ENCODE measurements around the genes FGF3, FADD and XNDC1N.

DNA sequence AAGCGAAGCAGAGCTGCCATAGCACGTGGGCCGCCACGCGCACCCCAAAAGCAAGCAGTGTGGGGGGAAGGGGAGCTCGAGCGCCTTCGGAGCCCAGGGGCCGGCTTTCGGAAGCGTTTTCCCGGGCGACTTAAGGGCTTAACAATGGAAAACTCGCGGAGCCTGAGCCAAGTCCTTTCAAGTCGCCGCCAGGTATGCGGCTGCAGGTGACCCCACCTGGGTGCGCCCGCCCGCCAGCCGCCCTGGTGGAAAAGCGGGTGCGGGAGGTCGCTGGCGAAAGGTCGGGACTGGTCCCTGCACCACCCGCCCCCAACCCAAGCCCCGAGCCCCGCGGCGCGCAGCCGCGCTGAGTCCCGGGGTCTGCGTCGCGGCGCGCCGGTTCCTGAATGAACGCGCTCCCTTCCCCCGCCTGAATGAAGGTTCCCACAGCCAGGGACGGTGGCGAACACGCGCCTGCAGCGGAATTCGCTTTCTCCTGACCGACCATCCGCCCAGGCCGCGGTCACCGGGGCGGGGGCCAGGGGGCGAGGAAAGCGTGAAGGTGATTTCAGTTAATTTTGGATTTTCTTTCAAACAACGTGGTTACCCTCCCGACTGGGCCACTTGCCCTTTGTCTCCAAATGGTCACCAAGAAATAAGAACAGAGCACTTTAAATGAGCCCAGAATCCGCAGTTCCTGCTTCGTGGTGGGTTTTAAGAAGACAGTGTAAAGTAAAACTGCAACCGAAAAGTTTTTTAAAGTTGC is 2.7 kb upstream of the CCND1 start:
- PRO-cap: bidirectional peak, plus-strand start at position 428 of the sequence, minus-strand start at position 410 of the sequence
- RAMPAGE, long total RNA, 2 experiments: no peak in any of the 2 experiments

GRCh38 chr11:69646656-69647394 is 5.9 kb downstream of the CCND1 start:
- PRO-cap: no peak
- RAMPAGE, long total RNA, 2 experiments: no peak in any of the 2 experiments

DNA sequence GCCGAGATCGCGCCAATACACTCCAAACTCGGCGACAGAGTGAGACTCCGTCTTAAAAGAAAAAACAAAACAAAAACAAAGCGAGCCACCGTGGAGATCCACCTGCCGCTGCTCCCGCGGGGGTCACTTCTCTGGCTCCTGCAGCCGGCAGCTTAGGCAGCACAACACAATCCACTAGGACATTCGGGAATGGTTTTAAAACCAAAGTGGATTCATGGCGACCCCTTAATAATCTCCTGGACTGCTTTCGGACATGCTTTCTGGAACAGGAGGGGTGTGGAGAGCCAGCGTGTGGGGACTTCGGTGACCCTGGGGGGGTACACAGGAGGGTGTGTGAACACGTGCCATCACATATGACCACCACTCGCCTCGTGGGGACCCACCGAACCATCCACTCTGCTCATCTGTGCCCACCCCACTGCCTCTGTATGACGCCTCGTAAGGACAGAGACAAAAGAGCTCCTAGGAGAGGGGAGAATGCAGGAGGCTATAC is 9.0 kb downstream of the LTO1 start:
- PRO-cap: no peak
- RAMPAGE, long total RNA, 2 experiments: no peak in any of the 2 experiments

DNA sequence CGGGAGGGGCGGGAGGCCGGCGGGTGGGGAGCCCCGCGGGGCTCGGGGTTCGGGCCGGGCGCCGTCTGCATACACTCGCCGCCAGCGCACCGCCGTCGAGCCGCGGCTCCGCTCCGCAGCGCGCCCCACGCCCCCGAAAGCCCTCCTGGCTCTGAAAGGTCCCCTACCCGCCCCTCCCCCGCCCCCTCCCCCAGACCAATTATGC is at the start of gene FGF3:
TSS of gene FGF3 (minus strand) at position 153 of the 205 bp plus-strand sequence.
- PRO-cap: no peak
- RAMPAGE, long total RNA, 2 experiments: no peak in any of the 2 experiments

GRCh38 chr11:69982579-69983390 is 95.3 kb upstream of the ANO1 start:
- PRO-cap: no peak
- RAMPAGE, long total RNA, 2 experiments: no peak in any of the 2 experiments

GRCh38 chr11:70090810-70091627 is 12.9 kb downstream of the ANO1 start:
- PRO-cap: bidirectional peak, plus-strand start at chr11:70091105, minus-strand start at chr11:70091135
- RAMPAGE, long total RNA, 2 experiments: no peak in any of the 2 experiments

GRCh38 chr11:70108056-70108623 is 30.0 kb downstream of the ANO1 start:
- PRO-cap: unidirectional peak, minus-strand start at chr11:70108291
- RAMPAGE, long total RNA, 2 experiments: no peak in any of the 2 experiments

DNA sequence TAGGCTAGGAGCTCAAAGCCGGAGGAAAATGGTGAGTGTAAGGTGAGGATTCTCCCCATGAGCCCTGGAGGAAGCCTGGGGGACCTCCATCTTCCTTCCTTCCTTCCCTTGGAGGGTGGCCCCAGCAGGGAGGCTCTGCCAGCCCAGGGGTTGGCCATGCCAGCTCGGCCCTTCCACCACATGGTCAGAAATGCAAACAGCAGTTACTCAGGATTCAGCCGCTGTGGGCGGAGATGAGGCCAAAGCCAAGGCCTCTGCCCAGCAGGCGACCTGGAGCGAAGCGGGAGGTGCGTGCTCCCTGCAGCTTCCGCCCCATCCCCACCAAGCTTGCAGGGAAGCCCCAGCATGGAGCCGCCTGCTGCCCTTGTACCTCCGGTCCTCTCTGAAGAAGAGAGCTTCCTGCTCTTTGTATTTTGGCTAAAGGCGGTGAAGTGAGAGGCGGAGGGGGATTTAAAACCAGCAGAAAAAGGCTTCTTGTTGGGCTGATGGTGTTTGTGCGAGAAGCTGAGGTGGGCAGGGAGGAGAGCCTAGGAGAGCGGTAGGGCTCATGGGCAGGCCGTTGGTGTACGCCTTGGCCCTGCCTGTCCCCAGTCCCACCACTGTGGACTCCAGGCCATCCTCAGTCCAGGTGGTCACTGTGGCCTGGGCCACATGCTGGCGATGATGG is 50.4 kb downstream of the ANO1 start:
- PRO-cap: no peak
- RAMPAGE, long total RNA, 2 experiments: no peak in any of the 2 experiments

DNA sequence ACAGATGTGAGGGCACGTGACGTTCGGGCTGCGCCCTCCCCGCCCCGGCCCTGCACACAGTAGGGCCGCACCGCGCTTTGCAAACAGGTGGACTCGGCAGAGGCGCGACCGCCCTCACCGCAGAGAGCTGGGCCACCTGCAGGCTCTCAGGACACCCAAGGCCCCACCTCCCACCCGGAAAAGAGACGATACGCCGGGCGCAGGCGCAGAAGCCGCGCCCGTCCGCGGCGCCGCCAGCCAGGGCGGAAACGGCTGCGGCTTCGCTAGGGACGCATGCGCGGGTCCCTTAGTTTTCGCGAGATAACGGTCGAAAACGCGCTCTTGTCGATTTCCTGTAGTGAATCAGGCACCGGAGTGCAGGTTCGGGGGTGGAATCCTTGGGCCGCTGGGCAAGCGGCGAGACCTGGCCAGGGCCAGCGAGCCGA is at the start of gene FADD:
TSS of gene FADD (plus strand) at position 318 of the 425 bp plus-strand sequence.
- PRO-cap: bidirectional peak, plus-strand start at position 345 of the sequence, minus-strand start at position 168 of the sequence
- RAMPAGE, long total RNA, 2 experiments: start-site peak on the plus strand in 1 of 2 experiments, centred at position 332 of the sequence, 28 reads per replicate

- PRO-cap: no peak
- RAMPAGE, long total RNA, 2 experiments: no peak in any of the 2 experiments
Observed at GRCh38 chr11:70230863-70231525, 27.9 kb downstream of the FADD start.

DNA sequence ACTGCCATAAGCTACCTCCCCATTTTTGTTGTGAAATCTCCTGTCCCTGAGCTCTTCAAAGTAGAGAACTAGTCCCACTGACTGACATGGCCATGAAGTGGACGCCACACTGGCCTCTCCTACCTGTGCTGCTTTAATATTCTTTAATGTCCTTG is 56.4 kb downstream of the PPFIA1 start:
- PRO-cap: no peak
- RAMPAGE, long total RNA, 2 experiments: no peak in any of the 2 experiments

GRCh38 chr11:70378010-70378832 is 20.1 kb upstream of the CTTN start:
- PRO-cap: no peak
- RAMPAGE, long total RNA, 2 experiments: no peak in any of the 2 experiments

- PRO-cap: bidirectional peak, plus-strand start at chr11:71266567, minus-strand start at chr11:71266386
- RAMPAGE, long total RNA, 2 experiments: no peak in any of the 2 experiments
Observed at GRCh38 chr11:71266190-71266867, 14.0 kb upstream of the SHANK2 start.

GRCh38 chr11:71656419-71656821 is 73.7 kb upstream of the KRTAP5-11 start:
- PRO-cap: no peak
- RAMPAGE, long total RNA, 2 experiments: no peak in any of the 2 experiments

DNA sequence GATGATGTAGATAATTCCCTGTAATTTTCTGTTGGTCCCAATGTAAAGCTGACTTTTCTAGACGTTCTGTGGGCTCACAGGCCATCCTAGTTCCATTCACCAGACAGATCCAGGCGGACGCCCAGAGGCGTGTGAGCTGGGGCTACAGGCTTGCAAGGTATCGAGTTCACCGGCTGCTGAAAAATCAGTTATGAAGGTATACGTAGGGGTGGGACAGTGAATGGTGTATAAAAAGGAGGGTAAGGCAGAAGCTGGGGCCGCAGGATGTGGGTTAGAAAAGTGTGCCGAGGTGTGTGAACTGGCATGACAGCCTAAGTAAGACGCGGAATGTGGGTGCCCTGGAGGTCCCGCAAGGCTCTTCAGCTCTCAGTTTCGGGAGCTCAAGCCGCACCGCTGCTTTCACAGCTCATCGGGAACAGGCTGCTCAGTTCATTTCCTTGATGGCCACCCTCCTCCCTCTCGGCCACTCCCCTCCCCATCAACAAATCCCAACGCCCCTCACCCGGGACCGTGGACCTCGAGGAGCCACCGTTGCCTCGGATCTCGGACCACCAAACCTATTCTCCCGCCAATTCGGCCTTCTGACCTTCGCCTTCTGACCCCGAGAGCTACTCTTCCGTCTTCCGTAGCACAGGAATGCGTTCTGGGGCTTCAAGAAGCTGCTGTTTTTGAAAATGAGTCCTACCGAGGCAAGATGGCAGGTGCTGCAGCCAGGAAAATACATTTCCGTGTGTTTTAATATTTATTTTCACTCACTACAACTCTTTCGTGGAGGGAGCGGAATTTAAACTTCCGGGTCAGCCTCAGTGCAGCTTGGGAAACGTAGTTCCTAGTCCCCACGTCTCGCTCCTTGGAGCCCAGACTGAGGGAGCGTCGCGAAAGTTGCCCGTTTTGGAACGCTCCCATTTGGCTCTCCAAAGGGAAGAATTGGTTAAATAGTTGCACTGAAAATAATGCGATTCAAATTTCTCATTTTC is at the start of gene XNDC1N:
TSS of gene XNDC1N (minus strand) at position 732 of the 977 bp plus-strand sequence.
- PRO-cap: unidirectional peak, minus-strand start at position 583 of the sequence
- RAMPAGE, long total RNA, 2 experiments: start-site peak on the minus strand in 1 of 2 experiments, centred at positions 582 to 768 of the sequence, 11 to 36 reads per replicate

GRCh38 chr11:71929127-71929431 is 233 bp downstream of the RNF121 start:
- PRO-cap: no peak
- RAMPAGE, long total RNA, 2 experiments: no peak in any of the 2 experiments

GRCh38 chr11:72039680-72040005 is 40.7 kb downstream of the NUMA1 start:
- PRO-cap: bidirectional peak, plus-strand start at chr11:72040049, minus-strand start at chr11:72039870
- RAMPAGE, long total RNA, 2 experiments: start-site peak on the minus strand in 1 of 2 experiments, at chr11:72039804-72039870 at its widest, 345 reads per replicate

DNA sequence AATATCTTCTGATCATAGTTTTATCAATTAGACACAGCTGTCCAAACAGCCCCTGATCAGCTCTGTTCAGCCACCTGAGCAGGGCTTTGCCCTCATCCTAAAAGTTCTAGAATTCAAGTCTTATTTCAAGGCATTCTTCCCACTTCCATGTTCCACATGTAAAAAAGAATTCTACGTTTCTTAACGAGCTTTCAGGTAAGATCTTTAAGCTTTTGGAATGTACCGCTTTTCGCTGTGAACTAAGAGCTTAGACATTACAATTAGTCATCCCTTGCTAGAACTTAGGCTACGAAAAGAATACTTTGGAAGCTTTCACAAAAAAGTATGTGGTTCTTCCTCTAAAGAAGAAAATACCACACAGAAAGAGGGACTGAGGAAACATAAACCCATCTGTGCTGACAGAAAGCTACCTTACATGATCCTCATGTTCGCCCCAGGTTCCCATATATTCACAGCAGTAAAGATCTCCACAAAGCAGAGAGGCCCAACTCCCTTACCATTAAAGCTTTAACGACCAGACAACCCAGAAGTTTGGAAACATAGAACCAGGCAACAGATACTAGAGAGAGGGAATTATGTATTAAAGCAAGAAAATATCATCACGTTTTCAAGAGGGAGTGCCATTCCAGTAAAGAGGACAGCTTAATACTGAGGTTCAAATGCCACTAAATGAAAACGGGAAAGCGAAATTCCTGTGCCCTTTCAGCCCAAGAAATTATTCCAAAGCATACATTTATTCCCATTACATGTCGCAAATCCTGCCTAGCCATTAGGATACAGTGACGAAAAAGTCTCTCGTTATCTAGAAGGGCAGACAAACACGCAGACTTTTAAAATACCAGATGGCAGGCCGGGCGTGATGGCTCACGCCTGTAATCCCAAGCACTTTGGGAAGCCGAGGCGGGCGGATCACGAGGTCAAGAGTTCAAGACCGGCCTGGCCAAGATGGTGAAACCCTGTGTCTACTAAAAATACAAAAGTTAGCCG is 1.6 kb downstream of the NUMA1 start:
- PRO-cap: no peak
- RAMPAGE, long total RNA, 2 experiments: no peak in any of the 2 experiments

- PRO-cap: no peak
- RAMPAGE, long total RNA, 2 experiments: no peak in any of the 2 experiments
Observed at GRCh38 chr11:72221826-72222422, 2.6 kb upstream of the INPPL1 start.

DNA sequence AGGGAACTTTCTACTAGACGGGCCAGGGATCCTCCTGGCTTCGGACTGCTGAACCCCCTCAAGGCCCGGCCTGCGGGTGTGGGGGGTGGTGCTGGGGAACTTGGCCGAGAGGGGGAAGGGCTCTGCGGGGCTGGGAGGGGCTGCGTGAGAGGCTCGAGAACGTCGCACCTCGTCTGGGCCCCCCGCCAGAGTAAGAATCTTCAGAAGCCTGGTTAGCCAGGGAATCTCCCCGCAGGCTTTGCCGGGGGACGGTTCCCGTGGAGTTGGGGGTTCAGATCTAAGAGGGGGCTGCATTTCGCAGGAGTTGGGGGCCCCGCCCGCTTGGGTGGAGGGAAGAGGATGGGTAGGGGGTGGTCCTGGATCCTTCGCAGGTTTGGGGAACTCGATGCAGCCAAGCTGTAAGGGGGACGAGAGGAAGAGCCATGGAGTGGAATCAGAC is 553 bp upstream of the INPPL1 start:
- PRO-cap: bidirectional peak, plus-strand start at position 127 of the sequence, minus-strand start at position 47 of the sequence
- RAMPAGE, long total RNA, 2 experiments: start-site peak on the plus strand in 2 of 2 experiments, centred at position 207 of the sequence, 27 to 38 reads per replicate

All from prostate gland (tissue), 2 donors.